Cardiac fibroblast (primary cell): ENCODE measurements around a stretch of chr2.

DNA sequence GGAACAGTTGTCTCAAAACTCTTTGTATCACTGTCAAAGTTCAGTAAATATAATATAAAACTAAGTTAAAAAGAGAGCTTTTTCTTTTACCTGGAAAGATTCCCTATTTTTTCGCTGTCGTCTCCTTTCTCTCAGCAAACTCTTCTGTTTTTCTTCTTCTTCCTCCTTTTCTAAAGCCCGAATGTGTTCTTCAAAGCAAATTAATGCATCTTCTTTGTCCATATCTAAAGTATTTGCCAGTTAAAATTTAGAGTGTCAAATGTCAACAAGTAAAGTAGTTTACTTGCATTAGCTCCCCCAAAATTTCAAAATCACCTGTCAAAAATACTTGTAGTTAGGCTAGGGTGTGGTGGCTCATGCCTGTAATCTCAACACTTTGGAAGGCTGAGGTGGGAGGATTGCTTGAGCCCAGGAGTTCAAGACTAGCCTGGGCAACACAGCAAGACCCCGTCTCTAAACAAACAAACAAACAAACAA lies 48.2 kb downstream of the PRPF40A start:
- RRBS: no CpG with 5 or more reads among the region's 4 CpGs

- RRBS: no CpG with 5 or more reads among the region's 3 CpGs
These were observed 38.1 kb downstream of the PRPF40A start for GRCh38 chr2:152679185-152679598.

DNA sequence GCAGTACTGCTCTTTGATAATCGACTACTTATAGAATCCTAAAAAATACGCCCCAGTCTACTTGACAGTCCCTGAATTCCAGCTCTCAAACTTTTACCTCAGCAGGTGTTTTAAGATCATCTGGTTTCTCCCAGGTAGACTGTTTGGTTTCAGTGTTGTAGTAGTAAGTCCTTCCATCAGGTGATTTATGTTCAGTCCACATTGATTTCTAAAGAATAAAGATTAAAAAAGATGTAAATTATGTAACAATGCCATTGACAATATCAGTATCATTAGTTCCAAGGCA lies 36.2 kb downstream of the PRPF40A start:
- RRBS: no CpG with 5 or more reads among the region's 2 CpGs

GRCh38 chr2:153509215-153509521 lies 30.6 kb upstream of the RPRM start:
- RRBS: no CpG with 5 or more reads among the region's 11 CpGs

- RRBS: no CpG with 5 or more reads among the region's 33 CpGs
These were observed 78.0 kb downstream of the NR4A2 start for GRCh38 chr2:156254271-156255100.

DNA sequence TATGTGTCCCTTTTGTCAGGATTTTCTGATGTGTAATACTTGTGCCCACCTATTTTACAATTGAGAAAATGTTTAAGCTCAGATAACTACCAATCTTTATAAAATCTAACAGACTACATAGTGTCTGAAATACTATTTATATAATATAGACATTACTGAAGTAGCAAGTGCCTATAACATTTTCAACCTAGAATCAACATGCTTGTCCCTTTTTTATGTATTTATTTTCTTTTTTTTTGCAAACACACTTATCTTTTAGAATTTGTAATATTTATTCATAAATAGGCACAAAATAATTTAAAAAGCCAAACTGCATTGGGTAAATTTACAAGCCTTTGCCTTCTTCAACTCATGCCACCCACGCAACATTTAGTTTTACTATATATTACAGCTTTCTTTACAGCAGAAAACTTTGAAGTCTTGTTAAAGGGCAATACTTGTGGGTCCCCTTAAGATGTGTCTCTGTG lies 7.6 kb downstream of the NR4A2 start:
- RRBS: no CpG with 5 or more reads among the region's 1 CpG

GRCh38 chr2:156332056-156332413 lies 486 bp downstream of the NR4A2 start:
- RRBS: no CpG with 5 or more reads among the region's 15 CpGs

- RRBS: 2% methylated on average over 9 of the region's 19 CpGs
These were observed 2.1 kb upstream of the NR4A2 start for GRCh38 chr2:156334709-156334961.

GRCh38 chr2:156405341-156405956 lies 30.7 kb upstream of the GPD2 start:
- RRBS: no CpG with 5 or more reads among the region's 4 CpGs

GRCh38 chr2:156534921-156535601 lies 98.9 kb downstream of the GPD2 start:
- RRBS: no CpG with 5 or more reads among the region's 2 CpGs

DNA sequence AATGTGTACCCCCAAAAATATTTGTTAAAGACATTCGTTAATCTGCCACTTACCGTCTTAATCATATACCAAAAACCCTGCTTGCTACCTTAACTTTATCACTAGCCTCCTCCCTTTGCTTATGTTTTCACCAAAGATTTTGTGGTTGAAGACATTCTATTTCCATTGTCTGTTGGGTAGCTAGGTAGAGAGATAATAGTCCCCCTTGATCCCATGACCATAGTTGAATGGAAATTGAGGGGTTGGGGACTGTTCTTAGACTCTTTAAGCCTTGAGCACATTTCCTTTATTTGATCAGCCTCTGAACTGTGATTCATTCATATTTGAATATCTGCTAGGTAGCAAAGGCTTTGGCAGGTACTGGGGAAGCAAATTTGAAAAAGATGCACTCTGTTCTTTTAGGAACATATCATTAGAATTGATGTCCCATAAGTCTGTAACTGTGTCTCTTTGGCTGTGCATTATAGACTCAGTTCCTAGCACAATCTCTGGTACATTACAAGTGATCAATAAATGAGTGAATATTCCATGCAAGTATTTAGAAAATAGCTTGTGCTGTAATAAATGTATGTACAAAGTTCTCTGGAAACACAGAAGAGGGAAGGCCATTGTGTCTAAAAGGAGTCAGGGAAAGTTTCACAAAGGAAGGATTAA lies 107.0 kb downstream of the GPD2 start:
- RRBS: no CpG with 5 or more reads among the region's 2 CpGs

DNA sequence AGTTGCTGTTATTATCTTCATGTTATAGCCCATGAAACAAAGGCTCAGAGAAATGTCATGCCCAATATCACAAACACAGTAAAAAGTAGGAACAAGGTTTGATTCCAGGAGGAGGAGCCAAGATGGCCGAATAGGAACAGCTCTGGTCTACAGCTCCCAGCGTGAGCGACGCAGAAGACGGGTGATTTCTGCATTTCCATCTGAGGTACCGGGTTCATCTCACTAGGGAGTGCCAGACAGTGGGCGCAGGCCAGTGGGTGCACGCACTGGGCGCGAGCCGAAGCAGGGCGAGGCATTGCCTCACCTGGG lies 42.8 kb upstream of the ERMN start:
- RRBS: no CpG with 5 or more reads among the region's 12 CpGs

DNA sequence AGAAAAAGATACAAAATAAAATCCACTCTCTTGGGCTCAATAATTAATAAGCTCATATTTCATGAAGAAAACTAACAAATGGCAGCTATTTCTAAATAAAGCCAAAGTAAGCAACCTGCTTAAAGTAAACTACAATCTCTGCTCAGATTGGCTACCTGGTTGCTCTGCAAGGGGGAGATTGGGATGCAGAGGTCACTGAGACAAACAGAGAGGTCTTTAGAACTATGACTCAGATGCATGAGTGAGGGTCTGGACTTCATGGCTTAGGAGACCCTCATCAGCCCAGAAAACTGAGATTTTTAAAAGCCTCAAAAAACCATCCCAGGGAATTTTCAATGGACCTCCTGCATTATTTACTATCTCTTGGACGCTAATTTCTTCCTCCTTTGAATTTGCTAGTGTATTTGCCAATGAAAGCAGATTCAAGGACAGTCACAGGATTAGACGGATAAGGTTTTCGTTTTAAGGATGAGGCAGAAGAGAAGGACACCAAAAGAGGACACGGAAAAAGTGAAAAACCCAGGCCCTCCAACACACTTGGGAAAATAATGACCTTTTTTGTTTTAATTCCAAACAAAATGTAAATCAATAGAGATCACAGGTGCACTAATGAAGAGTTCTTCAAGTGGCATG lies 17.3 kb downstream of the CYTIP start:
- RRBS: no CpG with 5 or more reads among the region's 4 CpGs

GRCh38 chr2:157440492-157441406 lies 3.1 kb downstream of the CYTIP start:
- RRBS: no CpG with 5 or more reads among the region's 7 CpGs

DNA sequence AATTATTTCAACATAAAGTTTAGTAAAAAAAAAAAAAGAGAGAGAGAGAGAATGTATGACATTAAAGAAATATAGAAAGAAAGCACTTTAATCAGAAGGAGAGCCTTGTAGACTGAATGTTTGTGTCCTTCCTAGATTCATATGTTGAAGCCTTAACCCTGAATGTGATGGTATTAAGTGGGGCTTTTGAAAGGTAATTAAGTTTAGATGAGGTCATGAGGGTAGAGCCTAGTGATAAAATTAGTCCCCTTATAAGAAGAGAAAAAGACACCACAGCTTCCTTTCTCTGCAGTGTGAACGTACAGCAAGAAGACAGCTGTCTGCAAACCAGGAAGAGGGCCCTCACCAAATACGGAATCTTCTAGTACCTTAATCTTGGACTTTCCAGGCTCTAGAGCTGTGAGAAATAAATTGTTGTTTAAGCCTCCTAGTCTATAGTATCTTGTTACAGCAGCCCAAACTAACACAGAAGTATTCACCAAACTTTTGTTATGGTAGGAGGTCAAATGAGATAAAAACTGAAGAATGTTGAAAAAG lies 57.1 kb upstream of the CYTIP start:
- RRBS: no CpG with 5 or more reads among the region's 2 CpGs

- RRBS: no CpG with 5 or more reads among the region's 4 CpGs
These were observed 86.1 kb downstream of the ACVR1 start for GRCh38 chr2:157789928-157790630.

- RRBS: no CpG with 5 or more reads among the region's 5 CpGs
These were observed 90.5 kb upstream of the UPP2 start for GRCh38 chr2:158011023-158011760.

- RRBS: no CpG with 5 or more reads among the region's 3 CpGs
These were observed 29.2 kb downstream of the UPP2 start for GRCh38 chr2:158130648-158131459.